SEM (cell line): Measurements from ENCODE around the genes NPTN, INSYN1, TBC1D21, ISLR, CCDC33 and EDC3.

DNA sequence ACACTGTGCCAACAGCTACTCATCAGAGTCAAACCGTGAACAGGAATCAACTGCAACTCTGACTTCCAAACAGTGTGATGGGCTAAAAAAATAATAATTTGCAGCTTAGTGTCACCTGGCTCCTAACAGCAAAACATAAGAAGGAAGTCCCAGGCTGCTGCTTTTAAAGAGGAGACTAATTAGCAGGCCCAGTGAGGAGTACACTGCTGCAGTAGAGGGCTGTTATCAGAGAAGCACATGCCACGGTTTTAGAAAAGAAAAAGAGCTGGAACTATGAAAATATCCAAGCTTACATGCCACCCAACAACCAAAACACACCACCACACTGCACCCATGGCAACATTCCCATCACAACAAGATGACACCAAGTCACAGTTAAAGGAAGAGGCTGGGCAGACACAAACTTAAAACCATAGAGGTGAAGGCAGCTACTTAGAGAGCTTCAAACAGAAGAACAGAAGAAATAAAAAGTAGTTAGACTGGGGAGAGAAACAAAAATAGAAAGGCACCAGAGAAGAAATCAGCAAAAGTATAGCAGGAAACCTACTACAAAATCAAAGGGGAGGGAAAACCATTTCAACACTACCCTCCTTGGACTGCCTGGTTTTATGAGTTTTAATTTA is 37.0 kb downstream of the NPTN start:
- PRO-cap = no peak

DNA sequence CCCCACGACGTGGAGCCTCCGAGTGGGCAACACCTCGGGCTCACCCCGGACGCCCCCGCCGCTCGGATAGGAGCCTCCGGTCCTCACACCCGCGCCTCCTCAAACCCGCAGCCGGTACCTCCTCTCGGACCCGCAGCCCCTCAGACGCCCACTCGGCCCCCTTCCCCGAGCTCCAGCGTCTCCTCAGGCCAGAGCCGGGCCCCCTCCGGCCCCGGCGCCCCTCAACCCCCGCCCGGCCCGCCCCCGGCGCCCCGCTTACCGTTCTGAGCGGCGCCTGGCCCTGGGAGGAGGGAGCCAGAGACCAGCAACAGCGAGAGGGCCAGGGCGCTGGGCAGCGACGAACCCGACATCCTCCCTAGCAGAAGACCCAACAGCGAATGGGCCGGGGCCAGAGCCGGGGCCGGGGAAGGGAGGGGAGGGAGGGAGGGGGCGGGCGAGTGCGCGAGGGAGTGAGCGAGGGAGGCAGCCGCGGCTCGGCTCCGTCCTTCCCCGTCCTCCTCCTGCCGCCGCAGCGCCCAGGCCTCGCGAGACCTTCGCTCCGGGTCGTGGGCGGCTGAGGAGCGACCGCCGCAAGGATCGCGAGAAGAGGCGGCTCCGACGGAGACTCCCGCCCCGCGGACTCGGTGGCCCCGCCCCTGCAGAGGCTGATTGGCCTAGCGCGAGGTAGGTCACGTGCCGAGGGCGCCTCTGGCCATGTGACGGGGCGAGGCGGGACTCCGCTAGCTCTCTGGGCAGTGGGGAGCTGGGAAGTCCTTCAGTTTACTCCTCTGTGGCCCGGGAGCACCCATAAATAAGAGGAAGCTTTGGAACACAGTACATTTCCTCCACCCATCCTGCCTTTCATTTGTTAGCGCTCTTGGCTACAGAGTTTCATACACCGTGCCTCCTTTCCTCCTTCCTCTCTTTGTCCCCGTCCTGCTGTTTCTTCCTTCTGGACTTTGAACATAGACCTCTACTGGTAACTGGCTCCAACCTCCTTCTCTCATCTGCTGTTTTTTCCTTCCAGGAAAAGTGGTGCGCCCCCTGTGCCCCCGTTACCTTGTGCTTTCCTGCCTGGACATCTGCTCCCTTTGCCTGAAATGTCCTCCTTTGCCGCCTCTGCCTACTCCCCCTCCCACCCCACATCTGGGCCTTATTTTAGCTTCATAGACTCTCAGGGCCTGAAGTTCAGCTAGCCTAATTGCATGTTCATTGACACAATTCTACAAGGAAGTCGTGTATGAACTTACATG is at the start of gene NPTN:
NPTN (minus strand) TSS at position 524 of the 1,232 bp plus-strand sequence.
- PRO-cap = bidirectional peak, plus-strand start at position 694 of the sequence, minus-strand start at position 502 of the sequence

GRCh38 chr15:73689258-73689539 is 5.0 kb downstream of the CD276 start:
- PRO-cap = no peak

GRCh38 chr15:73753051-73753603 is at the start of gene INSYN1:
TSS of gene INSYN1 (minus strand) at chr15:73753351.
- PRO-cap = no peak

GRCh38 chr15:73753832-73754307 is 719 bp upstream of the INSYN1 start:
- PRO-cap = no peak

GRCh38 chr15:73873376-73873793 is at the start of gene TBC1D21:
TSS of gene TBC1D21 (plus strand) at chr15:73873564.
- PRO-cap = no peak

GRCh38 chr15:73951512-73952018 is 25.3 kb downstream of the LOXL1 start:
- PRO-cap = no peak

DNA sequence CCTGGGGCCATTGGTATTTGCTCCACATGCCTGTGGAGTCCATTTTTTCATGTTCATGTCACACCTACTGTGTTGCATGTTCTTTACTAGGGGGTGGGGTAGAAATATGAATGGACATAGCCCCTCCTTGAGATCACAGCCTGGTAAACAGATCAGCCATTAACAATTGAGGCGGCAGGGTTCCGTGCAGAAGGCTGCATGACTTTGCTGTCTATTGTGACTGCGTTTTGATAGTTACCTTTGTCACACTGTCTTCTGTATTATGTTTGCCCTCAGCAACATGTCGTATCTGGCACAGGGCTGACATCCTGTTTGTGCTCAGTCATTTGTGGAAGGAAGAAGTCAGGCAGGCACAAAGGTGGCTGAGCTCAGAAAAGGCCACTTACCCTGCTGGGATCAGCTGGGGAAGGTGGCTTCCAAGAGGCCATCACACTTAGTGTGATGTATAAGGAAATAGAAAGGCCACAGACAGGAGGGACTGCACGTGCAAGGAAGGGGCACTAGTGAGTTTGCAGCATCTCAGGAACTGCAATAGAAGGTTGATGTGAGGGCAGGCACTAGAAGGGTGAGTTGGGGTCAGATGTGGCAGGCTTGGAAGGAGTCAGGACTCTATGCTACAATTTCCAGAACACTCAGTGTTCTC is 13.3 kb downstream of the PML start:
- PRO-cap = no peak

- PRO-cap = no peak
Observed at GRCh38 chr15:74034607-74035192, 40.2 kb downstream of the PML start.

DNA sequence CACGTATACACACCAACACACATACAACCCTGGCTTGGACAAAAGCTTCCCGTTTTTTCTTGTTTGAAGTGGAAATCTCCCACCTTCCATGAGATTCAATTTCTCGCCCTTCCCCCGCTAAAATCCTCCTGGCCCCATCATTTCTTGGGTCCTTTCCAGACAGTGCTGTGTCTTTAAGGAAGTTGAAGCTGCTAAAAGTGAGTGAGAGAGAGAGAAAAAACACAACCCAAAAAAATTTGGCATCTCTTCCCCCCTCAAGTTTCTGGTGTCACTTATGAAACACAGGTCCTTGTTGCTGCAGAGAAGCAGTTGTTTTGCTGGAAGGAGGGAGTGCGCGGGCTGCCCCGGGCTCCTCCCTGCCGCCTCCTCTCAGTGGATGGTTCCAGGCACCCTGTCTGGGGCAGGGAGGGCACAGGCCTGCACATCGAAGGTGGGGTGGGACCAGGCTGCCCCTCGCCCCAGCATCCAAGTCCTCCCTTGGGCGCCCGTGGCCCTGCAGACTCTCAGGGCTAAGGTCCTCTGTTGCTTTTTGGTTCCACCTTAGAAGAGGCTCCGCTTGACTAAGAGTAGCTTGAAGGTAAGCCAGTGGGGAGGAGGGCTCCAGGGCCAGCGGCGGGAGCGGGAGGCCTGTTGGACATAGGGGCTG is at the start of gene ISLR:
ISLR (plus strand) TSS at position 268 of the 646 bp plus-strand sequence.
- PRO-cap = no peak

DNA sequence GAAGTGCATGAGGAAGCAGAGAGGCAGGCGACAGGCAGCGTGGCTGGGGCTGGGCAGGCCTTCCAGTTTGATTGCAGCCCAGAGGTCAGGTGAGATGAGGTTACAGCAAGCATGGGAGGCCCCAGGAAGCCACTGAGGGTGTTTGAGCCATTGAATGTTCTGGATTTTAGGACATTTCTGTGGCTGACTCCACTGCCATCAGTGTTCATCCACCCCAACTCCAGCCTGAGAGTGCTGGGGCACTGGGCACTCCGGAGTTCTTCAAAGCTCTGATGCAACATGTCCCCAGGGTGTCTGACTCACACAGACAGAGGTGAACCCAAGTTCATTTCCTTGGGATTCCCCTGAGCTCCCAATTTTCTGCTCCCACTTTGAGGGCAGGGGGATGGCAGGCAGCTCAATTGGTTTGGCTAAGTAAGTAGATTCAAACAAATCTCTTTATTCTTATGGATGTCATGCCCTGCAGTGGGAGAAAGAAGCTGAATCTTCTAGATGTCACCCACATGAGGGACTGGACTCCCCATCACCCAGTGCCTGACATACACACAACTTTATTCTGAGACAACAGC is 2.2 kb downstream of the STRA6 start:
- PRO-cap = no peak

DNA sequence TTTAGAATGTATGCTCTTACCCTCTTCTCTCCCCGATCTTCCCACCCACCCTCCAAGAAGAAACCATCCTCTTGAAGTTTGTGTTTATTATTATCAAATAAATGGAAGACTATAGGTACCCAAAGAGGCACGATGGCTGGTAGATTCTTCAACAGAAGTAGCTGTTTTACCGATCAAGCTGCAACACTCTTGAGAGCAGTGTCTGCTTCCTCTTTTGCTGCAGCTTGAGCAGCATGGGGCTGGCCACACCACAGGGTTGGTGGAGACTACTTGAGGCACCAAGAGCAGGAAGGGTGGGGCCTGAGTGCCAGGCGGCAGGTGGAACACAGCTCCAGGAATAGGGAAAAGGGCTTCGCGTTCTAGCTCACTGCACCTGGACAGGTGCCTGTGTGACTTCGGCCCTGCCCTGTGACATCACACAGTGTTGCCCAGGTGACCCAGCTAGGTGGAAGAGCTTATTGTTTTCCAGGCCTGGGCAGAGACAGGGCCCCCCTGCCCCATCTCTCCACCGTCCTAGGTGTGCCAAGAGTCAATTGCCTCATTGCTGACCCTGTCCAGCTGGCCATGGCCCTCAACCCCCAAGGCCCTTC is at the start of gene CCDC33:
CCDC33 (plus strand) TSS at position 458 of the 590 bp plus-strand sequence.
- PRO-cap = no peak

DNA sequence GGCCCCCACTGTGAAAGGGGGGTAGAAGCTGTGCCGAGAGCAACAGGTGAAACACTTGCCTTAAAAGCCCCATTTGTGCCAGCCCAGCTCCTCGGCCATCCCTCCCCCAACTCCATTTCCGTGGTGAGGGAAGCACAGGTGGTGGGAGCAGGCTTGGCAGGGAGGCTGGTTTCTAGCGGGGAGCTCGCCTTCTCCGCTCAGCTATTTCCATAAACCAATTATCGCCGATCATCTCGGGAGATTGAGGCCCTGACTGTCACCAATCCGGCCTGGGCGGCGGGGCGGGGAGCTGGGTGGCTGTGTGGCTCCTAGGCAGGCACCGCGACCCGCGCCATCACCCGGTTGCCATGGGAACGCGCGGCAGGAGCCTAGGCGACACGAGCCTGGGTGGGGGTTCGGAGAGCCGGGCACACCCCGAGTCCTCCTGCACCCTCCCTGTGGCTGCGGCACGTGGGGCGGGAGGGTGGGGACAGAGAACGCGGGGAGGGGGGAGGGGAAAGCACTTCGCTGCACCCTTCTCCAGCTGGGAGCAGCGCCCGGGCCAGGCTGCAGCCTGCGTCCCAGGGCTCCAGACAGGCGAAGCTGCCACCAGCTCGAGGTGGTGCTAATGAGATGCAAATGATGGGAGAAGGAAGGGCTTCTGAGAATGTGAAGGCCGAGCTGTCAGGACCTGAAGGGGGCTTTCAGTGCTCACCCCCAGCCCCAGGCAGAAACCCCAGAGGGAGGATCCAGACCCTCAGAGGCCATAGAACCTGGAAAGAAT is 9.3 kb downstream of the CCDC33 start:
- PRO-cap = no peak

DNA sequence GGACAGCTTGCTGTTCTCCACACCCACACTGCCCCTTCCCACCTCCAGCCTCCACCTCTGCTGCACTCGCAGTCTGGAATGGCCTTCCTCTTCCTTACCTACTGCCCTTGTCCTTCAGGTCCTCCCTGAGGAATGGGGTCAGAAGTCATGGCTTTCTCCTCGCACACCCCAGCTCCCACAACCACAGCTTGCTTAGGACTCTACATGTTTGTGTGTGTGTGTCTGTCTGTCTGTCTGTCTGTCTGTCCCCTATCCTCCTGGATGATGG is 40.5 kb downstream of the CCDC33 start:
- PRO-cap = no peak

DNA sequence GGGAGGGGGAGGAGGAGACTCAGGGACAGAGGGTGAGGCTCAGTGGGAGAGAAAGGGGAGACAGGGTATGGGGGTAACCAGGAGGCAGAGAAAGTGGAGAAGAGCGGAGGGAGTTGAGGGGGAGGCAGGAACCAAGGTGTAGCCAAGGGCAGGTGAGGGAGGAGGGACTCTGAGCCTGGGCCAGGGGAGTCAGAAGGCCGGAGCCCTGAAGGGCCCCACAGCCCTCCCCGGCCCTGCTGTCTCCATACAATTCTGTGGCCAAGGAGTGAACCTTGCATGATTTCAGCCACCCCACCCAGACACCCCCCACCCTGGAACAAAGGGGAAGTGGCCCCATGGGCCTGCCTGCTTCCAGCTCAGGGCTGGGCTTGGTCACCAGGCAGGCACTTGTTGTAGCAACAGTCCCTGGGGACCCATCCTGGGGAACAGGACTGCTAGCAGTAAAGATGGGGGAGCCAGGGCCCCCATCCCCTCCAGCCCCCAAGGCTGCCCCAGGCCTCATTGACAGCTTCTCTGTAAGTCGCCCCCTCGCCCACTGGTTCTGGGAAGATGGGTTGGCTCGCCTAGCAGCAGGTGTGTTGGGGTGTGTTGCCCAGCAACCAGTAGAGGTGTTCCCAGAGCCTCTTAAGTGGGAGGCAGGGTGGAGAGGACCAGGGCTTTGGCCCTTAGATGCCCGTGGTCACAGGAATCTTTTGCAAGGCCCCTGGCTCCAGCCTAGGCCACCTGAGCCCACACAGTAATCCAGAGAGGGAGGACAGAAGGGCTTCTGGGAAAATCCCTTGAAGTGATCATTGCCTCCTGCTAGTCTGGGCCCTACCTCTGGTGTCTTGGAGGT is 49.1 kb downstream of the CYP11A1 start:
- PRO-cap = no peak

DNA sequence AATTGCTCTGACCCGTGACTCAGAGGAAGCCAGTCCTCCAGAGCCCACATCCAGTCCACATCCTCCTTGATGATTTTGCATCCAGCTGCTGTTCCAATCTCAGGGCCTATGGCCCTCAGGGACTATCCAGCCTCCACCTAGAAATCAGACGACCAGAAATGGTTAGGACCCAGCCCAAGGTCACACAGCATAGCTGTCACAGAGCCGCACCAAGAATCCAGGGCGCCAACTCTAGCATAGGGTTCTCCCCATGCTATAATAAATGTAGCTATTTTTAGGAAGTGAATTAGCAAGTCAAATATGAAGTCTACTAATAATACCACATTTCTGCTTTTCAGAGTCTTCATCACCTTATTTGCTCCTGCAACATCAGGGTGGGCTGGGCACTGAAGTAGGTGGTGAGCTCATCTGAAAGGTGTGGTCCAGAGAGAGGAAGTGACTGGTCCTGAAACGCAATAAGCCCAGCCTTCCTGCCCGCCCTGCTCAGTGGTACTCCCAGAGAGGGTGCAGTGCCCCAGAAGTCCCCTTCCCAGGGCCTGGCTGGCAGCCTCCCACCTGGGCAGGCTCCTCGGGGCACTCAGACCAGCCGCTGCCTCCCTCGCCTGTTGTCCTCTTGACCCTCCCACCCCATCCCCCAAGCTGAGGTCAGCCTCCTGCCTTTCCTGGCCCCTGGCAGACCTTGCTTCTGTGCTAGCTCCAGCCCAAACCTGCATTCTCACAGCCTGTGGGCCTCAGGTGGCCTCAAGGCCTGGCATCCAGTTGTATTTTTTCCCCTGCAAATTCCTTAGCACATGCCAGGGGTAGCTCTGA is 17.6 kb upstream of the CYP11A1 start:
- PRO-cap = no peak

- PRO-cap = no peak
Observed at GRCh38 chr15:74617505-74617951, 1.9 kb downstream of the CLK3 start.

DNA sequence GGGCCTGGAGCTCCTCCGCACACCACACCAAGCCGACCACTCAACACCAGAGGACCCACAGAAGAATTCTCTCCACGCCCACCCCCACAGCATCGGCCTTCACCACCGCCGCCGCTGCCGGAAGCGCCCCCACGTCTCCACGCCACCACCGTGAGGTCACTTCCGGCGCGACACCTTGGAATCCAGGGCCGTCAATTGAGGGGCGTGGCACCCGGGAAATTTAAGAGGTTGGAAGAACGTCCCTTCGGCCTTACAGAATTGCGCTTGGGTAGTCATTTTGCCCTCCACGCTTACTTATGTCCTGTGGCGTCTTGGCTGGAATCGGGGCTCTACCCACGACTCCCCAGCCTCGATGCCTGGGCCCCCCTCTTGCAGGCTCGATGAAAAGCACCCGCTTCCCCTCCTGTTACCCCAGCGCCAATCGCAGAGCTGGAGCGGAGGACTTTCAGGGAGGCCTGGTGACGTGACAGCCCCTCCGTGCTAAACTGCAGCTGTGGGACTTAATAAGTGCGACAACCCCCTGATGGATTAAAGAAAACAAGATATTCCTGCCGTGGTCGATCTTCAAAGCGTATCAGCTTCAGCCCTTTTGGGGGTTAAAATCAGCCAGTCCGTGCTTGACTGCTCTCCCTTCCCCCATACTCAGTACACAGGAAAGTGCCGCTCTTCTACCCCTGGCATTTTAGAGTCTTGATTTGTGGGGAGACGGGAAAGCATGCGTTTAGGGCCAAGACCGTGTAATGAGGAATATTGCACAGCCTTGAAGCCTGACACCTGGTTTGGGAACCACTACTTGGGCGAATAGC is at the start of gene EDC3:
EDC3 (minus strand) TSS at position 133 of the 806 bp plus-strand sequence.
- PRO-cap = bidirectional peak, plus-strand start at position 510 of the sequence, minus-strand start at position 125 of the sequence

GRCh38 chr15:74782883-74783748 is 1.2 kb downstream of the CSK start:
- PRO-cap = bidirectional peak, plus-strand start at chr15:74783464, minus-strand start at chr15:74783359; bidirectional peak, plus-strand start at chr15:74783705, minus-strand start at chr15:74783564

- PRO-cap = no peak
Observed at GRCh38 chr15:74784474-74785267, 2.8 kb downstream of the CSK start.